Fibroblast of the aortic adventitia (primary cell): ENCODE measurements around the gene CACNA1B.

- CAGE, long polyA plus RNA, result no peak
These were observed 3.5 kb downstream of the ENTPD8 start for GRCh38 chr9:137437525-137438120.

DNA sequence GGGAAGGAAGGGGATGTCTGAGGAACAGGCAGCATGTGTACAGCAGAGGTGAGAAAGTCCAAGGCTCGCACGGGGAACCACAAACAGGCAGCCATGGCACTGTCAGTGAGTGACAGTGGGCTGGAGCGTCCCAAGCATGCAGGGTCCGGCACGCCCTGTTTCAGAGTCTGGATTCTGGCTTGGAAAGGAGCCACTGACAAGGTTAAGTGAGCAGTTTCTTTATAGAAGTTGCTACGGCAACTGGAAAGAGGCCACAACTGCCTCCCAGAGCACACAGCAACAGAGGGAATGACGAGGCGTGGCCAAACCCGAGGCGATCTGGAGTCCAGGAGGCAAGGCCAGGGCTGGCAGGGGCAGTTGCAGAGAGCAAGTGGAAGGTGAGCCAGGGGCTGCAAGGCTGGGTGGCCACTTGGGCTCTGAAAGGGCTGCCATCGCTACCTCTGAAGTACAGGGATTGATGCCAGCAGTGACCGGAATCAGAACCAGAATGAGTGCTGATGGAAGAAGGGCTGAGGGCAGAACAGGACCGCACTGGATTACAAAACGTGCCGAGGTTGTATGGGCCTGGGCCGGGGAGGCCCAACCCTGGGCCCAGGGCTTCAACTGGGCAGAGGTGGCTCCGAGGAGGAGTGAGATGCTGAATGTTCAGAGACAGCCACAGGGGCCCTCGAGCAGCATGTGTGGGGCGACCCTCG, 4.5 kb downstream of the MRPL41 start:
- CAGE, long polyA plus RNA, result no peak

DNA sequence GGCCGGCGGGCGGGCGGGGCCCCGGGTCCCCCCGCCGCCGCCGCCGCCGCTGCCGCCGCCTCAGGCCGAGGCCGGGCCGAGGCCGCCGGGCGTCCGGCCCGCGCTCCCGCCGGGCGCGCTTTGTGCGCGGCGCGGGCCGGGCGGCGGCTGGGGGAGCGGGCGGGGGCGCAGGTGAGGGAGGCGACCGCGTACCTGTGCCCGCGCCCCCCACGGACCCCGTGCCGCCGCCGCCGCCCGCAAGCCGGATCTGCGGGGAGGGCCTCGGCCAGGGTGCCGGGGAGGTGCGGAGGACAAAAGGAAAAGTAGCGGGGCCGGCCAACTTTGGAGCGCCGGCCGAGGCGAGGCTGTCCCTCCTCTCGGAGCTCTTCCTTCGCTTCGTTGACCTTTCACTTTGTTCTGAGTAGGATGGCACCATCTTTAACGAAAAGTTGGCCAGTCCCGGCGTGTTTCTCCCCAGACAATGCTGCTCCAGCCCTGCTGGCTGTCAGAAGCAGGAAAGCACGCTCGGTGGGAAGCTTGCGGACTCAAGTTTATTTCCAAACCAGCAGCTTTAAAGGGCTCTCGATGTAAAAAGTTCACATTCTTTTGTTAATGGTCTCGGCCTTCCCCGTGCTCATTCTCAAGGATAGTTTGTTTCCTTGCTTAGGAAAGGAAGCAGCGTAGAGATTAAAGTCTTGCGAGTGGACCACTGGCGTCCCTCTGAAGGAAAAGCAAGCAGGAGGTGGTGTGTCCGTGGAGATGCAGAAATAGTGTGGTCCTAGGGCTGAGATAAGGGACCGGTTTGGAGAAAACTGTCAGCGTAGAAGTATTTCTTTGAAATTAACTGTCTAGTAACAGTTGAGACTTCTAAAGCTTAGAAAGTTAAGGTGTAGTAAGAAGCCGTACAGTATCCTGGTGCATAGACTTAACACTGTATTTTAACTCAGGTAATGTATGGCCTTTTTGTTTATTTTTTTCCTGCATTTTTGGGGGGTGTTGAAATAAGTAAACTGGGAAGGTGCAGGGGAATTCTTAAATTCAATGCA, 650 bp downstream of the EHMT1 start:
- CAGE, long polyA plus RNA, result no peak

GRCh38 chr9:137630272-137631150, 11.7 kb downstream of the EHMT1 start:
- CAGE, long polyA plus RNA, result no peak

GRCh38 chr9:137663609-137664316, 45.0 kb downstream of the EHMT1 start:
- CAGE, long polyA plus RNA, result no peak

DNA sequence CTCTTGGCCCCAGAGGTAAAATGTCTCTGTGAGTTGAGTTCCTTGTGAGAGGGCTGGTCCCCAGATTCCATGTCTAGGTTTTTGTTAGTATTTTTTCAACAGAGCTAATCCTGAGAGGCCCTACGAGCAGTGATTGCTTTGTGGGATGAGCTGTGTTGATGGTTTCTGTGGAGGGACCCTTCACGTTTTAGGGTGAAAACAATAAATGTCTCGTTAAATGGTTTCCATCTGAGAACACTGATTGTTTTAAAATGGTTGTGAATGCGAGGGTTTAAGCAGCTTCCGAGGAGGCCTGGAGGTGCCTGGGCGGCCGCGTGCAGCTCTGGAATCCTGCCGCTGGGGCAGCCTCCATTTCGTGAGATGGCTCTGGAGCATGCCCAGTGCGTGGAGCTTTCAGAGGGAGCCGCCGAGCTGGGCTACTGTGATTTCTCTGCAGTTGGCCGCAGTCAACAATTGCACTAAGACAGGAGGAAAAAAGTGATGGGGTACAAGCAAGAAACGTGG, 46.8 kb downstream of the EHMT1 start:
- CAGE, long polyA plus RNA, result no peak

GRCh38 chr9:137751655-137752544, 125.7 kb upstream of the CACNA1B start:
- CAGE, long polyA plus RNA, result no peak

- CAGE, long polyA plus RNA, result no peak
These were observed at the start of gene CACNA1B for GRCh38 chr9:137877523-137877895. Gene CACNA1B (plus strand): TSS chr9:137877782.